ENCODE measurements around the gene NCAPG2.

DNA sequence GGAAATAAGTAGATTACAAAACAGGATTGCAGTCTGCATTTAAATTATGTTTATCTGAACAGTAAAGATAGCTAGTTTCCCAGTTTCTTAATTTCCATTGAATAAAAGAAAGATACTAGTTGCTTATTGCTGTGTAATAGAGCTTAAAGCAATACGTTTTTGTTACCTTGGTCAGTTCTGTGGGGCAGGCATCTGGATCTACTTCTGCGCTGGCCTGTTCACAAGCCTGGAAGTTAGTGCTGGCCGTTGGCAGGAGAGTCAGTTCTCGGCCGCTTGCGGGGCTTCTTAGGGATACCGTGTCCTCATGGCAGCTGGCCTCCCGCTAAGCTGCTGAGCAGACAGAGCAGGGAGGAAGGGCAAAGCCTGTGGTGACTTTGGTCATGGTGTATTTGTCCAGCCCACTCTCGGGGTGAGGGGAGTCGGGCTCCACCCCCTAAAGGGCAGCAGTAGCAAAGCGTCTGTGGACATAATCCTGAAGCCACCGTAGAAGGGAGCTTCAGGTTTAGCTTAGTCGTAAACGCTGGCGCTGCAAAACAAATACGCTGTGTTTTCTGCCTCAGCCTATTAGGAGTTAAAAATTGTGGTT lies 12.1 kb downstream of the UBE3C start:
- PRO-cap, 4 experiments: peak in 2 of 4 experiments; most common minus-strand start position 340 of the sequence (in 1)
- RAMPAGE, long total RNA, 2 experiments: no peak in any of the 2 experiments

DNA sequence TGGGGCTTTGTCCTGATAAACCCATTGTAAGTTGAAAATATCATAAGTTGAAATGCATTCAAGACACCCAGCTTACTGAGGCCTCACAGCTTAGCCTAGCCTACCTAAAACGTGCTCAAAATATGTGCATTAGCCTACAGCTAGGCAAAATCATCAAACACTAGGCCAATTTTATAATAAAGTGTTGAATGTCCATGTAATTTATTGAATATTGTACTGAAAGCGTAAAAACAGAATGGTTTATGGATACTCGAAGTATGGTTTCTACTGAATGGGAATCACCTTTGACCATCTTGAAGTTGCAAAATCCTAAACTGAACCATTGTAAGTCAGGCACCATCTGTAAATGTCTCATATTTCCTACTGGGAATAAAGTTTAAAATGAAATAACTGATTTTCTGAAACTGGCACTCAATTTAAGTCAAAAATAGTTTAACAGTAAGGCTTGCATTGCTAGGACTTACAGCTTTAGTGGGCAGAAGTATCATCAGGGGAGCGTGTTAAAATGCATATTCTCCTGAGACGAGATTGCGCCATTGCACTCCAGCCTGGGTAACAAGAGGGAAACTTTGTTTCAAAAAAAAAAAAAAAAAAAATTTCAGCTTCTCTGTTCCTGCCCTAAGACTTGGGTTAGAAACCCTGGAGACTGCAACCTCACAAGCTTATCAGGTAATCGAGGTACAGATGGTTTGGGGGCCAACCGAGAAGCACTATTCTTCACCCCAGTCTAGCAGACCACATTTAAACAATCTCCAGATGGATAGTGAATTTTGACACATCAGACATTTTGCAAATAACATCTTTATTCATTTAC lies 65.3 kb downstream of the UBE3C start:
- PRO-cap, 4 experiments: peak in 1 of 4 experiments; most common plus-strand start position 676 of the sequence (in 1)
- RAMPAGE, long total RNA, 2 experiments: no peak in any of the 2 experiments

DNA sequence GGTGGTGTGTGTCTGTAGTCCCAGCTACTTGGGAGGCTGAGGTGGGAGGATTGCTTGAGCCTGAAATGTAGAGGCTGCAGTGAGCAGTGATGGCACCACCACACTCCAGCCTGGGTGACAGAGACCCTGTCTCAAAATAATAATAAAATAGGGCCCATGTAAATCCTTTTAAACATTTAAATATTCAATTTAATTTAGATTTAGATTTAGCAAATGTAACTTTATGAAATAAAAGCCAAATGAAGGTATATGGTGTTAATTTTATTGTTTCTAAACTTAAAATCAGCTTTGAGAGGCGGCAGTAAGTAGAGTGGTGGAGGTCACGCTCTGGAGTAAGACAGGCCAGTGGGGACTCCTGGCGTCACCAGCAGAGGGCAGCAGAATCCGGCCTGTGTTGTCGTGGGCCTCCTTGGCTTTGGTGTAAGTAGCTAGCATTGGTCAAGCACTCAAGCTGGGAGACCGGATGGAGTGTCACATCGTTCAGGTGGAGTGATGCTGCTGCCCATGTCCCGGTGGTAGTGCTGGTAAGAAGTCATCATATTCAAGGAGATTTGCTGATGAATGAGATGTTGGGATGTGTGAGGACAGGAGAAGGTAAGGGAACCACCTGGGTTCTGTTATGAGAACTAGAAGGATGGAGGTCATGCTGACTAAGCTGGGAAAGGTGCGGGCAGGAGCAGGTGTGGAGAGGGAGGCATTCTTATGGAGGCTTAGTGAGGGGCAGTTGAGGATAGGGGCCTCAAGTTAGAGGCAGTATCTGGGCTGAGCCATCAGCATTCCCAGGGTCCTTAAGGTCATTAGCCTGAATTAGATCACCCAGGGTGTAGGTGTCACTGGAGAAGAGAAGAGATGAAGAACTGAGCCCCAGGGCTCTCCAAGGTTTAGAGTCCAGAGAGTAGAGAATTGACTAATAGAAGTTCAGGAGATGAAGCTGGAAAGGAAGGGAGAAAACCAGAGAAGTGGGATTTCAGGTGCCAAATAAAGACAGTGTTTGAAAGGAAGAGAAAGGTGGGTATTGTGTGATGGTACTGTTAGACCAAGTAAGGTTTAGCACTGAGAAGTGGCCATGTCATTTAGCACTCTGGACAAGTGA lies 98.5 kb upstream of the DNAJB6 start:
- PRO-cap, 4 experiments: peak in 1 of 4 experiments; most common plus-strand start position 627 of the sequence (in 1)
- RAMPAGE, long total RNA, 2 experiments: no peak in any of the 2 experiments

DNA sequence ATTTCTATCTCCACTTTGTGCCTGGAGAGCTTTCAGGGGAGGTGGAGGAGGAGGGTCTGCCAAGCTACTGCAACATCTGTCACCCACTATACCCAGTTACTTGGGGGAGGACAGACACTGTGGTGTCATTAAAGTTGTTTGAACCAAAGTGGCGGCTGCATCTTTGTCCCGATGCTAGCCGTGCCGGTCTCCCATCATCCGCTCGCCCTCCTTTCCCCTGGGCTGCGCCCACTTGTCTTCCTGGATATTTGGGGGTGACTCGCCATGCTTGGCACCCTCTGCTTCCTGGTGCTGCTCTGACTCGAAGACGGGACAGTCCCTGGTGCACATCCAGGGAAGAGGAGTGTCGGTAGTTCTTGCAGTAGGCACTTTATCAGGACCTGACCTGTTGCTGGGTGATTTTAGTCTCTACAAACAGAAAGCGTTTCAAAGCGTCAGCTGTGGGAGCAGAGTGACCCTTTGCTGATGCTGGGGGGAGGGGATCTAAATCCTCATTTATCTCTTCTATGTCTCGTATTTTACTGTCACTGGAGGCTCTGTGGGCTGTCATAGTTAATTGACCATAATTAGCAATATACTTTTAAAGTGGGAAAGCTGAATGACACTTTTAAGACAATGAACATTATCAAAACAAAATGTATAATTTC lies 68.2 kb upstream of the DNAJB6 start:
- PRO-cap, 4 experiments: no peak in any of the 4 experiments
- RAMPAGE, long total RNA, 2 experiments: no peak in any of the 2 experiments

DNA sequence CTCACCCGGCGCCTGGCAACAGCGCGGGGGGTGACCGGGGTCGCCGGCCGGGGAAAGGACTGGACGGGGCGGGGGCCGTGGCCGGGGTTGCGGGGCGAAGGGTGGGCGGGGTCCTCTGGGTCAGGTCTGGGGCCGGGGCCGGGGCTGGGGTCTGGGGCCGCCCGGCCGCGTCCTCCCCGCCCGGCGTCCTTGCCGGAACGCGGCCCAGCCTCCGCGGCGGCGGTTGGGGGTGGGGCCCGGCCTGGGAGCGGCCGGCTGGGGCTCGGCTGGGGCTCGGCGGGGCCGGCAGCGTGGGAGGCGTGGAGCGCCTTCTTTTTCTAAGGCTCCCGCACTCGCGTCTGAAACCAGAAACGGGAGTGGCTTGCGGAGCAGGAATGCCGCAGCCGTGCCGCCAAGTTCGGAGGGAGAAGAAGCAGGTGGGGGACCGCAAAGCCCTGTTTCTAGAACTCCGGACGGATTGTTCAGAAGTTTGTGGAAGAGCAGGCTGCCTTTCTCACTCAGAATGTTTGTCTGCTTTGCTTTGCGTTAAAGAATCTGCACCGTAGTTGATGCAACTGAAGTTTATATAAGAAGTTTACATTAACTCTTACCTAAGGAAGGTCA lies 510 bp downstream of the DNAJB6 start:
- PRO-cap, 4 experiments: peak in 4 of 4 experiments; most common plus-strand start position 347 of the sequence (in 3); most common minus-strand start position 199 of the sequence (in 2)
- RAMPAGE, long total RNA, 2 experiments: no peak in any of the 2 experiments

DNA sequence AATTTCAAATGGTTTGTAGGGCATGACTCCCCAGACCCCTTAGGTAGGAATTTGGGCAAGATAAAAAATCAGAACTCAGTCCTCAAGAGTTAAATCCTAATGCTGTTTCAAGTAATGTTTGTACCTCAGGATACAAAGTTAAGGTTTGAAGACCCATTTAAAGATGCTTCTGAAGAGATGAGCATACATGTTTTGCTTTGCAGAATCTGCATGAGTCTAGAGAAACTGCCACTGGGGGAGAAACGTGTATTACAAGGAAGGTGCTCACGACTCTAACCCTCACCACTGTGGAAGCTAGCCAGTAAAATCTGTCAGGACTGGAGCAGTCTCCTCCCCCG lies 40.4 kb downstream of the DNAJB6 start:
- PRO-cap, 4 experiments: no peak in any of the 4 experiments
- RAMPAGE, long total RNA, 2 experiments: no peak in any of the 2 experiments

GRCh38 chr7:157398300-157398802 lies 61.5 kb downstream of the DNAJB6 start:
- PRO-cap, 4 experiments: no peak in any of the 4 experiments
- RAMPAGE, long total RNA, 2 experiments: no peak in any of the 2 experiments

- PRO-cap, 4 experiments: peak in 1 of 4 experiments; most common minus-strand start chr7:157423387 (in 1)
- RAMPAGE, long total RNA, 2 experiments: no peak in any of the 2 experiments
These were observed 86.4 kb downstream of the DNAJB6 start for GRCh38 chr7:157423039-157423810.

- PRO-cap, 4 experiments: no peak in any of the 4 experiments
- RAMPAGE, long total RNA, 2 experiments: no peak in any of the 2 experiments
These were observed 188.9 kb downstream of the DNAJB6 start for GRCh38 chr7:157525731-157525989.

DNA sequence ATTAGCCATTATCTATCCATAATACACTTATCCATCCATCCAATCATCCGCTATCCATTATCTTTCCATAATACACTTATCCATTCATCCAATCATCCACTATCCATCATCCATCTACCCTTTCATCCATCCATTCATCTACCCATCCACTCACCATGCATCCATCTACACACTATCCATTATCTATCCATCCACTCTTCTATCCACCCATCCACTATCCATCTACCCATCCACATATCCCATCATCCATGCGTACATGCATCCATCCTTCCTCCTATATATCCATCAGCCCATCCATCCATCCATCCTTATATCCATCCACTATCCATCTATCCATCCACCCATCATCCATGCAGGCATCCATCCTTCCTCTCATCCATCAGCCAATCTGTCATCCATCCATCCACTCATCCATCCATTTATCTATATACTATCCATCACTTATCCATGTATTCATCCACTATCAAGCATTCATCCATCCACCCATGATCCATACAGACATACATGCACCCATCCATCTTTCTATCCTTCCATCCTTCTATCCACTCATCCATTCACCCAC lies 485.8 kb downstream of the DNAJB6 start:
- PRO-cap, 4 experiments: no peak in any of the 4 experiments
- RAMPAGE, long total RNA, 2 experiments: no peak in any of the 2 experiments

DNA sequence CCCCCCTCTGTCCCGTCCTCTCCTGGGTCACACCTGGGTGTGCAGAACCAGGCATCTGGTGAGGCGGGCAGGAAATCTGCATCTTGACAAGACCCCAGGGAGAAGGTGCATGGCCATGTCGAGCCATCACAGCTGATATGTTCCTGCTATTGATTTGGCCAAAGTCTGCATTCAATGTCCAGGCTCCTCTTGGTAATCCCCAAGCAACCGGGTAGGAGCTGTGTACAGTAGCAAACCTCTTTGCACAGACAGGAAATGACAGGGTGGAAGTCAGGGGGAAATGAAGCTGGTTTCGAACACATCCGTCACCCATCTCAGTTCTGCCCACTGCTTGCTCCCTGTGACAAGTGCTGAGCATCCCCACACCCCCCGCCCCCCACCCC lies 554.2 kb downstream of the DNAJB6 start:
- PRO-cap, 4 experiments: no peak in any of the 4 experiments
- RAMPAGE, long total RNA, 2 experiments: no peak in any of the 2 experiments

- PRO-cap, 4 experiments: no peak in any of the 4 experiments
- RAMPAGE, long total RNA, 2 experiments: no peak in any of the 2 experiments
These were observed 593.4 kb downstream of the PTPRN2 start for GRCh38 chr7:157994241-157994546.

DNA sequence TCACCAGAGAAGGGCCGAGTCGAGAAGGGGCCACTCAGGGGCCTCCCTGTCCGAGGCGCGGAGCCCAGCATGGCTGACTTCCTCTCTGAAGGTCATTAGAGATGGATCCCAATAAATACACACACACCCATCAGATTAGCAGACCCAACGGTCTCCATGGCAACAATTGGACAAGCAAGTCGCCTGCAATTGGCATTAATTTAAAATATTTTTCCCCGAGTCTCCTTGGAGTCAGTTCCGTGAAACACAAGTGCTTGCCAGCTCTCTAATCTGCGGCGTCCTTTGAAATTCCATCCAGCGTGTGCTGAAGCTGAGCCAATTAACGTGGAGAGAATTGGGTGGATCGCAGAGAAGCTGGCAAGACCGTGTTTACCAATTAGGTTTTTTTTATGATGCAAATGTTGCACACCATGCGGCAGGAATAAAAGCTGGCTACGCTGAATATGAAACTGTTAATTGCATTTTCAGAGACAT lies 571.2 kb downstream of the PTPRN2 start:
- PRO-cap, 4 experiments: no peak in any of the 4 experiments
- RAMPAGE, long total RNA, 2 experiments: no peak in any of the 2 experiments

- PRO-cap, 4 experiments: no peak in any of the 4 experiments
- RAMPAGE, long total RNA, 2 experiments: no peak in any of the 2 experiments
These were observed 519.6 kb downstream of the PTPRN2 start for GRCh38 chr7:158067997-158068402.

DNA sequence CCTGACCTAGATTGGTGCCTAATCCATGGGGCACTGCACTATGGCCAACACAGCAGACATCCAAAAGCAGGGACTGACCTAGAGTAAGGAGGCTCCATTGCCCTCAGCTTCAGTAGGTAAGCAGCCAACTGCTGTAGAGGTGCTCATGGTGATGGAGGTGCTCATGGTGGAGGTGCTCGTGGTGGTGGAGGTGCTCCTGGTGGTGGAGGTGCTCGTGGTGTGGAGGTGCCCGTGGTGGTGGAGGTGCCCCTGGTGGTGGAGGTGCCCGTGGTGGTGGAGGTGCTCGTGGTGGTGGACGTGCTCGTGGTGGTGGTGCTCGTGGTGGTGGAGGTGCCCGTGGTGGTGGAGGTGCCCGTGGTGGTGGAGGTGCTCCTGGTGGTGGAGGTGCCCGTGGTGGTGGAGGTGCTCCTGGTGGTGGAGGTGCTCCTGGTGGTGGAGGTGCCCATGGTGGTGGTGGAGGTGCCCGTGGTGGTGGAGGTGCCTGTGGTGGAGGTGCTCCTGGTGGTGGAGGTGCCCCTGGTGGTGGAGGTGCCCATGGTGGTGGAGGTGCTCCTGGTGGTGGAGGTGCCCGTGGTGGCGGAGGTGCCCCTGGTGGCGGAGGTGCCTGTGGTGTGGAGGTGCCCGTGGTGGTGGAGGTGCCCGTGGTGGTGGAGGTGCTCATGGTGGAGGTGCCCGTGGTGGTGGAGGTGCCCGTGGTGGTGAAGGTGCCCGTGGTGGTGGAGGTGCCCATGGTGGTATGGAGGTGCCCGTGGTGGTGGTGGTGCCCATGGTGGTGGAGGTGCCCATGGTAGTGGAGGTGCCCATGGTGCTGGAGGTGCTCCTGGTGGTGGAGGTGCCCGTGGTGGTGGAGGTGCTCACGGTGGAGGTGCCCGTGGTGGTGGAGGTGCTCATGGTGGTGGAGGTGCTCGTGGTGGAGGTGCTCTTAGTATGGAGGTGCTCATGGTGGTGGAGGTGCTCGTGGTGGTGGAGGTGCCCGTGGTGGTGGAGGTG lies 517.2 kb downstream of the PTPRN2 start:
- PRO-cap, 4 experiments: no peak in any of the 4 experiments
- RAMPAGE, long total RNA, 2 experiments: no peak in any of the 2 experiments

- PRO-cap, 4 experiments: no peak in any of the 4 experiments
- RAMPAGE, long total RNA, 2 experiments: no peak in any of the 2 experiments
These were observed 136.9 kb downstream of the PTPRN2 start for GRCh38 chr7:158450458-158451361.

- PRO-cap, 4 experiments: no peak in any of the 4 experiments
- RAMPAGE, long total RNA, 2 experiments: no peak in any of the 2 experiments
These were observed 2.0 kb downstream of the PTPRN2 start for GRCh38 chr7:158585463-158586255.

GRCh38 chr7:158590673-158590817 lies 2.9 kb upstream of the PTPRN2 start:
- PRO-cap, 4 experiments: no peak in any of the 4 experiments
- RAMPAGE, long total RNA, 2 experiments: no peak in any of the 2 experiments

DNA sequence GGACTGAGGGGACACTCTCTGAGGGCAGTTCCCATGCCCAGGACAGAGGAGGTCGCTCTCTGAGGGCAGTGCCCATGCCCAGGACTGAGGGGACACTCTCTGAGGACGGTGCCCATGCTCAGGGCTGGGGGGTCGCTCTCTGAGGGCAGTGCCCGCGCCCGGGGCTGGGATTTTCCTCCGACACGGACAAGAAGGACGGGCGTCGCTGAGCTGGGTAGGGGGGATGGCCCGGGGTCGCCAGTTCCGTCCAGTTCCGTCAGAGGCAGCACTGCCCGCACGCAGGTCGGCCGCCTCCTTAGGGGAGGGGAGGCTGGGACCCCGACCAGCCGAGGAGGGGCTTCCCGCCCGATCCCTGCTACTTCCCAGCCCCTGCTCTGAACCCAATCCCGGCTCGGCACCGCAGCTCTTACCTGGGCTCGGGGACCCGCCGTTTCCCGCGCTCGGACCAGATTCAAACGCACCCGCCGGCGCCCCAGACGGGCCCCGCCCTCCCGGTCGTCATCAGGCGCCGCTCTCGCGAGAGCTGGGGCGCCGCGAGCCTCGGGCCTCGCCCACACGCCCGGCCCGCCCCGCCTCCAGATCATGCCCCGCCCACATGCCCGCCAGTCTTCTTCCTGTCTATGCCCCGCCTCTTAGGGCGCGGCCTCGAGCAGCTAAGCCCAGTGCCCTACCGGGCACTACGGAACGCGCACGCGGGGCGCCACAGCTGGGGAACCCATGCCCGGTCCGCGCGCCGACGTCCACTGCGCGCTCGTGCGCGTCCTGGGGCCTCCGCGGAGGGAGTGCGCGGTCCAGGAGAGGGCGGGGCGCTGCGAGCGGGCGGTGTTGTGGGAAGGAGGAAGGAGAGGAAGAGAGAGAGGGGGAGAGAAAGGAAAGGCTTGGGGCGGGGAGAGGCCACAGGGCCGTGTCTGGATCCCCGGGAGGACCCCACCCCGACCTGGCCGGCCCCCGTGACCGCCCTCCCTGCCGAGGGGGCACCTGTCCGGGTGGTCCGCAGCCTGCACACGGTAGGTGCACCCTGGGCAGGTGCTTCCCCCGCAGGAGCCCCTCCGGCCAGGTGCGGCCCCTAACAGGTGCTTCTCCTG lies at the start of gene NCAPG2:
TSS of gene NCAPG2 (minus strand) at position 491 of the 1,085 bp plus-strand sequence.
- PRO-cap, 4 experiments: peak in 4 of 4 experiments; most common plus-strand start position 868 of the sequence (in 3); most common minus-strand start position 490 of the sequence (in 2)
- RAMPAGE, long total RNA, 2 experiments: start-site peak on the minus strand in 1 of 2 experiments, centred at position 450 of the sequence, 16 reads per replicate

GRCh38 chr7:158741002-158741481 lies 36.4 kb upstream of the NCAPG2 start:
- PRO-cap, 4 experiments: no peak in any of the 4 experiments
- RAMPAGE, long total RNA, 2 experiments: no peak in any of the 2 experiments

All from right lobe of liver (tissue), 4 donors.